Mononuclear cell (primary cell): ENCODE data around the genes ZNF782, NUTM2G and XPA.

DNA sequence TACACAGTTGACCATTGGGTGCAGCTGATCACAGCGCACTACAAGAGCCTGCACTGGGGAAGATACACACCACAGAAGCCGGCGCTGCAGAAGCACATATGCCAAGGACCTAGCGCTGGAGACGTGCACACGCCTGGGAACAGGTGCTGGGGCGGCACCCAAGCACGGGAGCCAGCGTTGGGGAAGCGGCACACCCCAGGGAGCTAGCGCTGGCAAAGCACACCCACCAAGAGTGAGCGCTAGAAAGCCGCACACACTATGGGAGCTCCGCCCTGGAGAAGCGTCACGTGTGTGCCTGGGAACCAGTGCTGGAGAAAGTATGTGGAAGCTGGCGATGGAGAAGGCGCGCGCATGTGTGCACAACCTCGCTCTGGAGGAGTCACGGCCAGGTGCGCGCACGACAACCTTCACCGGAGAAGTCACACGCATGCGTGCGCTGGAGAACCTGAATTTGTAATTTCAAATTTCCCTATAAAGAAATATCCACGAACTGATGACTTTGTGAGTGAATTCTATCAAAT is 4.4 kb downstream of the FANCC start:
- RRBS, result no CpG with 5 or more reads among the region's 30 CpGs

DNA sequence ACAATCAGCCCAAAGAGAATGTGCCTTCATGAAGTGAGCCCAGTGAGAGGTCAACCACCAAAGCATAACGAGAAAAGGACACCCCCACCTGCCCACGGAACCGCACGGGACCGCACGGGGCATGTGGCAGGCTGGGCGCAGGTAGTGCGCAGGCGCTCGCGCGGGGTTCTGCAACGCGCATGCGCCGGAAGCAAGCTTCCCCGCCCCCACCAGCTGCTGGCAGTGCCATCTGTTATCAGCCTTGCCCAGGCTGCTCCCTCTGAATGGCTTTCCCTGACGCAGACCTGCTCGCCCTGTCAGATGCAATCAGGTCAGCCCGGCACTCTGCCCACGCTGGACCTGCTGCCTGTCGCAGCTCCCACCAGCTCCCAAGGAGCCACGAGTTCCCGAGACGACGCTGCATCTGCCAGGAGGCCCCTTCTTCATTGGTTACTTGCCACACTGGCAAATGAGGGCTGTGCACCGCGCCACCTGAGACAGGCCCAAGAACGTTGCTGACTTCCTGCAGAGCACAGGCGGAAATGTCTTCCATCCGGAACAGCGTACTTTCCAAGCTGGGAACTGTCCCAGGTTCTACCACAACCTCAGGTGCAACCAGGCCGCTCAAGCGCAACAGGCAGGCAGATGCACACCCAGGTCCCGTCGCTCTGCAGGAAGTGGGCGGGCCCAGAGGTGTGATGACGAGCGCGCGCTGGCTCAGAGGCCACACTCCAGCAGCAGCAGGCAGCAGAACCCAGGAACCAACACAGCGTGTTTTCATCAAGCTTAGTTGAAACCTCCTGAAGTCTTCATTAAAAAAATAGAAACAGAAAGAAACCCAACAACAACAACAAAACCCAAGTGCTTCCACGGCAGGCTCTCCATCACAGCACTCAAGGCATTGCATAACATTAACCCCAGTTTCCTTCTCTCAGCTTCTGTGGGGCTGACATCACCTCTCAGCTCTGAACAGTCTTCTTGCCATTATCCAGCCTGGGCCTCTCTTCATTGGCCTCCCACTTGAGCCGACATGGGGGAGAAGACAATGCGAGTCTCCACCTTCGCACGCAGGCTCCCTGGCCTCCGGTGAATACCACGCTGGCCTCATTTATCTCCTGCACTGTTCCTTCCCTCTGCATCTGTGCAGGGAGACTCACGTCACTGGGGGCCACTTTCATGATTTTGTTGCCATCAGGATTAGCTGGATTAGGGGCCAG is 14.7 kb downstream of the PTCH1 start:
- RRBS, result no CpG with 5 or more reads among the region's 50 CpGs

GRCh38 chr9:95512008-95512601 is 3.0 kb upstream of the PTCH1 start:
- RRBS, result 28% methylated on average over 11 of the region's 26 CpGs

GRCh38 chr9:95754929-95755505 is 120.5 kb upstream of the ERCC6L2 start:
- RRBS, result no CpG with 5 or more reads among the region's 10 CpGs

GRCh38 chr9:96067053-96067338 is 191.5 kb downstream of the ERCC6L2 start:
- RRBS, result no CpG with 5 or more reads among the region's 7 CpGs

- RRBS, result 78% methylated on average over 6 of the region's 21 CpGs
Measured at GRCh38 chr9:96169337-96170002, 132.5 kb downstream of the HSD17B3 start.

DNA sequence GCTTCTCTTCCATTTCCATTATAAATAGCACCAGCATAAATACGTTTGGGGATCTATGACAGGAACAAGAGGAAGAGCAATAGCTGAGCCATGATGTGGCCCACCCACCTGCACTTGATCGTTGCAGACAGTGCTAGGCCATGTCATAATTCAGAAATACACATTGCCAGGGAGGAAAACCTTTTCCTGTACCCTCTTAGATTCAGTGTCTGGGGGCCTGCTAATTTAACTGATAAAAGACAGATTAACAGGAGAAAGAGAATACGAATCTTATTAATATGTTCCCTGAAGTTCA is 37.6 kb downstream of the SLC35D2 start:
- RRBS, result no CpG with 5 or more reads among the region's 3 CpGs

GRCh38 chr9:96486140-96486648 is 36.2 kb downstream of the HABP4 start:
- RRBS, result no CpG with 5 or more reads among the region's 6 CpGs

DNA sequence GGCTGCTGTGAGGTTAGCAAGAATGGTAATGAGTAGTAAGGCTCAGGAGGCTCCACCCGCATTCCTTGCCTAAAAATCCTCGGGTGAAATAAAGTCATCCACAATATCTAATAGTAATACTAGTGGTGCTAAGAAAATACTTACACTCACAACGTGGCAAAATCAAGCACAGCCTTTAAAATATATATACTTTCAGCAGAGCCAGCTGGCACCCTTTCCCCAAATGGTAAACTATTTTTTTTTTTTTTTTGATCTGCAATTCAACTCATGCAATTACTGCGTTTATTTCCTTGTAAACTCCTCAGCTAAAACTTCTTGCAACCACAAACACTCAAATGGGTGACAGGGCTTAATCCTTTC is 53.5 kb downstream of the CDC14B start:
- RRBS, result no CpG with 5 or more reads among the region's 4 CpGs

GRCh38 chr9:96618240-96619029 is 1.2 kb downstream of the CDC14B start:
- RRBS, result 4% methylated on average over 26 of the region's 60 CpGs

DNA sequence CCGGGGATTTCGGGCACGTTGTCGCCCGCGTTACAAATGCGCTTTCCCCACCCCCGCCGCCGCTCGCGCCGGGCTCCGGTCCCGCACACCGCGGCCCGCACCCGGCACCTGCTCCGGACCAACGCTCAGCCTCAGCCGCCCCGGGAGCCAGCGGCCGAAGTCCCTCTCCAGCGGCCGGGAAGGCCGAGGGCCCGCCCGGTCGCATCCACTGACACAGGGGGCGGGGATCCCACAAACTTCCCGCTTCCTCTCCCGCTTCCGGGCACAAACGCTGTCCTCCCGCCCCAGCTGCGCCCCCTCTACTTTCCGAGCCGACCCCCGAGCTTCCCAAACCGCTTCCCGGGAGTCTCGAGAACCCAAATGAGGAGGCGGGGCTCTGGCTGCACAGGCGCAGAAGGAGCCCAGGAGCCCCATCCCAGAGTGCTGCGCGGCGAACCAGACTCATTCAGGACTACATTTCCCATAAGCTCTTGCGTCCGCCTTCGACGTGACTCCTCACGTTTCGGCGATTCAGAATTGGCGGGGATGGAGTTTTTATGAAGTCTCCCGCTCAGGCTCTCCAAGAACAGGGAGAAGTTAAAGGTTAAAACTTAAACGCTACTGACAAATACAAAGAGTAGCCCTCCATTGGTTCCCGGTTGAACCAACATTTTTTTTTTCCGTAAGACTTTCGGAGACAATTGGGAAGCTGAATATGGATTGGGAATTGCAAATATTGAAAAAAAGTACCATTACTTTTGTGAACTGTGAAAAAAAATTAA is at the start of gene ZNF782:
ZNF782 (minus strand) TSS at position 378 of the 761 bp plus-strand sequence.
- RRBS, result 1% methylated on average over 27 of the region's 62 CpGs

DNA sequence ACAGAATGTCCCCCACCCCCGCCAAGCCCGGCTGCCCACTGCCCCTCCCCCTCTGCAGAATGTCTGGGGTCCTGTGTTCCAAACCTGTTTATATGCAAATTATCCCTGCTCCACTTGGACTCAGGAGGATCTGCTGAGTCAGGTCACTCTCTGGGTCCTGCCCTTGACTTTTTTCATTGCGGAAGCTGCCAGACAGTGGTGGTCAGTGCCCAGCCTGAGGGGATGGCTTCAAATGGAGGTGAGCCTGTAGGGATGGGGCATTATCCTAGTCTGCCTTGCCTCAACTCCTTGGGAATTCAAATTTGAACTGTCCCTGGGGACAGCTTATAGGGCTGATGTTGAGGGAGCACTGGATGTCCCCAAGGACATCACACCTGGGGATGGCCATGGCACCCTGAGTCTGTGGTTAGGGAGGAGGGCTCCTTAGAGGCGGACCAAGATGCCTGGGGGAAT is at the start of gene NUTM2G:
NUTM2G (plus strand) TSS at position 41 of the 453 bp plus-strand sequence.
- RRBS, result no CpG with 5 or more reads among the region's 4 CpGs

GRCh38 chr9:97271307-97271754 is 36.1 kb upstream of the CCDC180 start:
- RRBS, result 98% methylated on average over 8 of the region's 28 CpGs

- RRBS, result no CpG with 5 or more reads among the region's 10 CpGs
Measured at GRCh38 chr9:97329892-97330279, 22.4 kb downstream of the CCDC180 start.

- RRBS, result no CpG with 5 or more reads among the region's 23 CpGs
Measured at GRCh38 chr9:97563879-97564913, 62.7 kb downstream of the TMOD1 start.

DNA sequence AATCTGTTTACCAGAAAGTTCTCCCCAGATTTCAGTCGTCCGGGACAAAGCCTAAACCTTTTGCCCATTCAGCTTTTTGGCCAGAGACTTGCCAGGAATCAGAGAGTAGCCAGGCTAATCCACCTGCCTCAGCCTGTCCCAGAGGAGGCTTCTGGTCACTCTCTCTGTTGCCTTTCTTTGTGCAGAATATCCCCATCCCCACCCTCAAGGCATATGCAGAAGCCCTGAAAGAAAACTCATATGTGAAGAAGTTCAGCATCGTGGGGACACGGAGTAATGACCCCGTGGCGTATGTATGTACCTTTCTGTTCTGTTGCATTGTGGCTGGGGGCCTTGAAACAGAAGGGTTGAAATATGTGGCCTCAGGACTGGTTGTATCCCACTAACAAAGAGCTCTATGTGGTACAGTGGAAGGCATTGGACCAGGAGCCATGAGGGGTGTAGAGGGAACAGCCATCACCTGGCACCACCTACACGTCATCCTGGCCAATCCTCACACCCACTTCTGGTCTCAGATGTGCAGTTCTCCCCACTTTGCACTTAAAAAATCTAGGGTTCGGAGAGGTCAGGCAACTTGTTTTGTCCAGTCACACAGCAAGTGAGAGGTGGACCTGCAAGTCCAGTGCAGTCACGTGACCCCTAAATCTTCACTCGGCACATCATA is 64.3 kb downstream of the TMOD1 start:
- RRBS, result no CpG with 5 or more reads among the region's 10 CpGs

GRCh38 chr9:97600537-97601084 is 32.6 kb downstream of the TSTD2 start:
- RRBS, result no CpG with 5 or more reads among the region's 6 CpGs

- RRBS, result no CpG with 5 or more reads among the region's 5 CpGs
Measured at GRCh38 chr9:97678193-97678926, 18.8 kb downstream of the XPA start.

GRCh38 chr9:97696608-97697821 is at the start of gene XPA:
XPA (minus strand) TSS chr9:97697340.
- RRBS, result 2% methylated on average over 46 of the region's 87 CpGs

- RRBS, result 38% methylated on average over 2 of the region's 8 CpGs
Measured at GRCh38 chr9:97737350-97738027, 40.3 kb upstream of the XPA start.